Measurements from ENCODE around the gene PRMT9.

CAGE:
- cytosol, long polyA minus RNA = no peak
- cytosol, long polyA plus RNA = no peak
- long polyA plus RNA = no peak
- nucleus, long polyA minus RNA = no peak
- nucleus, long polyA plus RNA = no peak
Measured at GRCh38 chr4:140678802-140679444, 77.3 kb downstream of the TBC1D9 start.

GRCh38 chr4:140698227-140698697 lies 57.9 kb downstream of the TBC1D9 start:
CAGE:
- cytosol, long polyA minus RNA = no peak
- cytosol, long polyA plus RNA = no peak
- long polyA plus RNA = no peak
- nucleus, long polyA minus RNA = no peak
- nucleus, long polyA plus RNA = no peak

DNA sequence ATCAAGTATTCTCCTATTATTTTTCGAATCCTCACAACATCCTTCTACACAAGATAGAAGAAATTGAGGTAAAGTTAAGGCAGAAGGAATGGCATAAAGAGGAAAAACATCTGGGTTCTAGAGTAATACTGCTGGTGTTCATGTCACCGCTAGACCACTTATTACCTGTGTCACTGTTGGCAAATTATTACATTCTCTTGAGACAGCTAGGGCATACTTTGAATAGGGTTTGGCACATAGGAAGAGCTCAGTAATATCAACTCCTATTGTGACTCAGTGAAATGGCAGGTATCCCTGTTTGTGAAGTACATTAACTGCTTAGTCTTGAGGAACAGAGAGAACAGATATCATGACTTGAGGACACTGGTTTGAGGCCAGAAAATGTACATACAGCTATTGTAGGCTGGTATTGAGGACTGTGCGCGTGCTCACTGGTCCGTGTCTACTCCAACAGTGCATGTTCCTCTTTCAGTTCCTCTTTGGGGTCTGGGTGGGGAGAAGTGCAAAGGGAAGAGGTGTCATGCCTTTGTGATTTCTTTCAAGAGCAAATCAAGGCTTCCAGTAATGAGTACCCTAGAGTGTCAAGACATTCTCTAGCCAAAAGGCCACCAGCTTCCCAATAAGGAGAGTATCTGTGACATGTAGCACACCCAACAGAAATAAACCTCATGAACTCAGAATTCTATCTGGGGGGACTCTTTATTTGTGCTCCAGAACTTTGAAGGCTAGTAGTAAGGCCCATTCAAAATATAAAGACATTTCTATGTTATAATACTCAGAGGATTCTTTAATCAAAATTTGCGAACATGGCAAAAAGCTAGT lies 34.6 kb upstream of the TBC1D9 start:
CAGE:
- cytosol, long polyA minus RNA = no peak
- cytosol, long polyA plus RNA = no peak
- long polyA plus RNA = no peak
- nucleus, long polyA minus RNA = no peak
- nucleus, long polyA plus RNA = no peak

DNA sequence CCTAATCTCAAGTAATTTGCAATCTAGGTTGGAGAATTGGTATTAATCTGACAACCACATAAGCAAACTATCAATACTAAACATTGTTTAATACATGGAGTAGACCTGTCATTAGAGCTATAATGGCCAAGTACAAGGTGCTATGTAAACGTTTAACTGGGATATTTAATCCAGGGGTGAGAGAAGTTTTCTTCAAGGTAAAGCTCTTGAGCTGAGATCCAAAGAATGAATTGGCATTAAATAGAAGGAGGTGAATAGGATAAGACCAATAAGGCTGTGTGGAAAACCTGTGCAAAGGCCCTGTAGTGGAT lies 93.8 kb upstream of the TBC1D9 start:
CAGE:
- cytosol, long polyA minus RNA = no peak
- cytosol, long polyA plus RNA = no peak
- long polyA plus RNA = no peak
- nucleus, long polyA minus RNA = no peak
- nucleus, long polyA plus RNA = no peak

CAGE:
- cytosol, long polyA minus RNA = no peak
- cytosol, long polyA plus RNA = no peak
- long polyA plus RNA = no peak
- nucleus, long polyA minus RNA = no peak
- nucleus, long polyA plus RNA = no peak
Measured at GRCh38 chr4:141229343-141229945, 8.7 kb downstream of the ZNF330 start.

DNA sequence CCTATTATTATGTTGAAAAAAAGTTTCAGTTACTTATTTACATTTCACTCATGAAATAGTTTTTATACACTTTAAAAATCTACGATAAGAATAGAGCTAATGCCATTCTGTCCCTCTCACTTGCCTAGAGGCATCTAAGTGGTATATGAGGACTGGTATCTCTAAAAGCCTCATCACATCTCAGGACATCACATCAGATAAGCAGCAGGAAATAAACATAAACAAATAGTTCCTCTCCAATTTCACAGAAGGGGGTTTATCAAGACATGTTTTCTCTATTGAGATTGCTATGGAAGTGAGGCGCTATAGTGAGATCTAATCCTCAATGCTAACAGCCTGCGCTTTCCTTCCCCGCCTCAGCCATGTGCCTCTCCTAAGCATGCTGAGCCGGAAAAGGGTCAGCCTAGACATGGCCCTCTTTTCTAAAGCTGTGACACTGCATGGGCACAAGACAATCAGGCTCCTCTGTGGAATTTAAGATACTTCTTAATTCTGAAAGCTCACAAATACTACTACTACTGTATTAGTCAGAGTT lies 286.2 kb downstream of the INPP4B start:
CAGE:
- cytosol, long polyA minus RNA = no peak
- cytosol, long polyA plus RNA = no peak
- long polyA plus RNA = no peak
- nucleus, long polyA minus RNA = no peak
- nucleus, long polyA plus RNA = no peak

GRCh38 chr4:142560463-142560905 lies 285.6 kb downstream of the INPP4B start:
CAGE:
- cytosol, long polyA minus RNA = no peak
- cytosol, long polyA plus RNA = no peak
- long polyA plus RNA = no peak
- nucleus, long polyA minus RNA = no peak
- nucleus, long polyA plus RNA = no peak

DNA sequence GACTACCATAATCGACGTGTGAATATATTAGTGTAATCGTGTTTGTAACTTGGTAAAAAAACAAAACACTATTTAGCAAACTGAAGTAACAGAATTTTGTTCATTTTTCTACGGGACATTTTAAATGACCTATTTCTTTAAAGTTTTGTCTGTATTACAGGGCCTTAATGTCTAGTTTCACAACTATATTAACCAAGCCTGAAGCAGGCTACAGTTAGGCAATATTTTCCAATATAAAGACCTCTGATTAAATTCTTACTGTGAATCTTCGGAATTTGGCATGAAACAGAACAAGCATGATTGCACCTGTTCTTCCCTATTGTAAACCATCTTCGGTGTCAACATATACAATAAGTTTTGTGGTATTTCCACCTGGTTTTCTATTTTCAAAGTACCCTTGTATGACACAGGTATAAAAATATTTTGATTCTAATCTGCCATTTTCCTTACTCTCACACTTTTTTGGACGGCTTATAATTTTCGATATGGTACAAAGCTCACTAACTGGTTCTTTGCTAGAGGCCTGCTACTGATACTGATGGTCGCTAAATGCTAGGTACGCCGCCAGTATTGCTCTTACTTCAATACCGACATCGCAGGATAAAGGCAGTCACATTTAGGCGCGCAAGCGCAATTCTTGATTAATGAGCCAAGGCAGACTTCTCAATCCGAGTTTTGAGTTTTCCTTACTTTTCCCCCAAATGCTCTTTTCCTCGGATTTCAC lies 737 bp upstream of the USP38 start:
CAGE:
- cytosol, long polyA minus RNA = no peak
- cytosol, long polyA plus RNA = no peak
- long polyA plus RNA = no peak
- nucleus, long polyA minus RNA = no peak
- nucleus, long polyA plus RNA = no peak

CAGE:
- cytosol, long polyA minus RNA = no peak
- cytosol, long polyA plus RNA = no peak
- long polyA plus RNA = no peak
- nucleus, long polyA minus RNA = no peak
- nucleus, long polyA plus RNA = no peak
Measured at GRCh38 chr4:143427218-143428010, 86.1 kb upstream of the SMARCA5 start.

GRCh38 chr4:143431501-143432249 lies 81.8 kb upstream of the SMARCA5 start:
CAGE:
- cytosol, long polyA minus RNA = no peak
- cytosol, long polyA plus RNA = no peak
- long polyA plus RNA = no peak
- nucleus, long polyA minus RNA = no peak
- nucleus, long polyA plus RNA = no peak

GRCh38 chr4:143545845-143546235 lies 32.3 kb downstream of the SMARCA5 start:
CAGE:
- cytosol, long polyA minus RNA = start-site peak on the plus strand at chr4:143545958-143546026, 25 reads
- cytosol, long polyA plus RNA = no peak
- long polyA plus RNA = no peak
- nucleus, long polyA minus RNA = start-site peak on the plus strand at chr4:143545957-143545976, 22 reads
- nucleus, long polyA plus RNA = no peak

DNA sequence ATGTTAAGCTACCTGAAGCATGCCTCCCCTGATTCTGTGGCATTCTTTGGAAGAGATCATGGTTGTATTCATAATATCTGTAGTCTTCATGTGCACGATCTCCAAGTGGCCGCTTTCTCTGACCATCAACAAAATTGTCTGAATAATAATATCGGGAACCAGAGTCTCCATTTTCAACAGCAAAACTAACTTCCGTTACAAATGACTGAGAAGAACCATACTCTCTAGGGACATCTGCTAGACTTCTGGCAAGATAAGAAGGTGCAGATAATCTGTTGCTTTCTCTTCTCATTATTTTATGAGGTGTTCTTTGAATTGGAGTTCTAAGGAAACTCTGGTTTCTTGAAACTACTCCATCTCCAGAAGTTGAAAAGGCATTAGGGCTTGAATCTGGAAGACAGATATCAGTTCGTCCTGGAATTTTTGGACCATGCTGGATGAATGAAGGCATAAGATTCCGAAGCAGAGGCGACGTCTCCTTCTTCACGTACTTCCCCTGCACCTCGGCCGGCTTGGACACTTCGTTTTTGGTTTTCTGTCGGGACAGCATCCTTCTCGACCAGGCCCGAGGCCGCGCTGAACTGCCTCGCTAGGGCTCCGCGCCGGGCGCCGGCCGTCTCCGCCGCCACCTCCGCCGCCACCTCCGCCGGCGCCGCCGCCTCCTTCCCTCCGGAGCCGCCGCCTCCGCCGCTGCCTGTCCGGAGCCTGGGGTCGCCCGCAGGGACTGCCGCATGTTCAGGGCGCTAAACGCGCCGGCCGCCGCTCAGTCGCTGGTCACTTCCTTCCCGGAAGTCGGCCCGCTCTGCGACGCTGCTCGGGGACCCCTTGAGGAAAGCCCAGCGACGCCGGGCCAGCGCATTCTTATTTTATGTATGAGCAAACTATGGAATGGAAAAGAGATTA lies 6.4 kb upstream of the GYPE start:
CAGE:
- cytosol, long polyA minus RNA = no peak
- cytosol, long polyA plus RNA = no peak
- long polyA plus RNA = no peak
- nucleus, long polyA minus RNA = no peak
- nucleus, long polyA plus RNA = no peak

CAGE:
- cytosol, long polyA minus RNA = no peak
- cytosol, long polyA plus RNA = no peak
- long polyA plus RNA = no peak
- nucleus, long polyA minus RNA = no peak
- nucleus, long polyA plus RNA = no peak
Measured at GRCh38 chr4:143912407-143912937, 7.1 kb upstream of the GYPE start.

DNA sequence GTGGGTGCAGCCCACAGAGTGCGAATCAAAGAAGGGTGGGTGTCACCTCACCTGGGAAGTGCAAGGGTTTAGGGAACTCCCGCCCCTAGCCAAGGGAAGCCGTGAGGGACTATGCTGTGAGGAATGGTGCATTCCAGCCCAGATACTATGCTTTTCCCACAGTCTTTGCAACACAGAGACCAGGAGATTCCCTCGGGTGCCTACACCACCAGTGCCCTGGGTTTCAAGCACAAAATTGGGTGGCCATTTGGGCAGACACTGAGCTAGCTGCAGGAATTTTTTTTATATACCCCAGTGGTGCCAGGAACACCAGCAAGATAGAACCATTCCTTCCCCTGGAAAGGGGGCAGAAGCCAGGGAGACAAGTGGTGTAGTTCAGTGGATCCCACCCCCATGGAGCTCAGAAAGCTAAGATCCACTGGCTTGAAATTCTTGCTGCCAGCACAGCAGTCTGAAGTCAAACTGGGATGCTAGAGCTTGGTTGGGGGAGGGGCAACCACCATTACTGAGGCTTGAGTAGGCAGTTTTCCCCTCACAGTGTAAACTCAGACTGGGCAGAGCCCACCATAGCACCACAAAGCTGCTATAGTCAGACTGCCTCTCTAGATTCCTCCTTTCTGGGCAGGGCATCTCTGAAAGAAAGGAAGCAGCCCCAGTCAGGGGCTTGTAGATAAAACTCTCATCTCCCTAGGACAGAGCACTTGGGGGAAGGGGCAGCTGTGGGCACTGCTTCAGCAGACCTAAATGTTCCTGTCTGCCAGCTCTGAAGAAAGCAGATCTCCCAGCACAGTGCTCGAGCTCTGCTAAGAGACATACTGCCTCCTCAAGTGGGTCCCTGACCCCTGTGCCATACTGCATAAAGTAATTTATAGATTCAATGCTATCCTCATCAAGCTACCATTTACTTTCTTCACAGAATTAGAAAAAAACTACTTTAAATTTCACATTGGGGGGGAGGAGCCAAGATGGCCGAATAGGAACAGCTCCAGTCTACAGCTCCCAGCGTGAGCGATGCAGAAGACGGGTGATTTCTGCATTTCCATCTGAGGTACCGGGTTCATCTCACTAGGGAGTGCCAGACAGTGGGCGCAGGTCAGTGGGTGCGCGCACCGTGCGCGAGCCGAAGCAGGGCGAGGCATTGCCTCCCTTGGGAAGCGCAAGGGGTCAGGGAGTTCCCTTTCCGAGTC lies 163.1 kb downstream of the HHIP start:
CAGE:
- cytosol, long polyA minus RNA = no peak
- cytosol, long polyA plus RNA = no peak
- long polyA plus RNA = no peak
- nucleus, long polyA minus RNA = no peak
- nucleus, long polyA plus RNA = no peak

DNA sequence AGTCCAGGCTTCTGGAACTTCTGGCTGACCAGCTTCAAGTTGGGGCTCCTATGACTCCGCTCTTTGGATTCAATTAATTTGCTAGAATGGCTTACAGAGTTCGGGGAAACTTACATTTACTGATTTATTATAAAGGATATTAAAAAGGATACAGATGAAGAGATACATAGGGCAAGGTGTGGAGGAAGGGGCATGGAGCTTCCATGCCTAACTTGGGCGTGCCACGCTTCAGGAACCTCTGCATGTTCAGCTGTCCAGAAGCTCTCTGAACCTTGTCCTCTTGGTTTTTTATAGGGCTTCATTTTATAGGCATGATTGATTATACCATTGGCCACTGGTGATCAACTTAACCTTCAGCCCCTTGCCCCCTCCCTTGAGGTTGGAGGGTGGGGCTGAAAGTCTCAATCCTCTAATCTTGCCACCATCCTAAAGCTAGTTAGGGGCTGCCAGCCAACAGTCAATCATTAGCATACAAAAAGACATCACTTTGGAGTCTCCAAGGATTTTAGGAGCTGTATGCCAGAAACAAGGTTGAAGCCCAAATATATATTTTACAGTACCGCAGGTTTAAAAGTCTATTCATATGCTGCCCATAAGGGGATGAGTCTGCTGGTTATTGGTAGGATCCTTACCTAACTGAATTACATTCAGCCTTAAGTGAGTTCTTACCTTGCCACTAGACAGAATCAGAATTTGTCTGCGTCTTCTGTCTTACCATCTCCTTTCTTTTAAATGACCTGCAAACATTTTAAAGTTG lies 10.8 kb downstream of the SMAD1 start:
CAGE:
- cytosol, long polyA minus RNA = no peak
- cytosol, long polyA plus RNA = no peak
- long polyA plus RNA = no peak
- nucleus, long polyA minus RNA = no peak
- nucleus, long polyA plus RNA = no peak

DNA sequence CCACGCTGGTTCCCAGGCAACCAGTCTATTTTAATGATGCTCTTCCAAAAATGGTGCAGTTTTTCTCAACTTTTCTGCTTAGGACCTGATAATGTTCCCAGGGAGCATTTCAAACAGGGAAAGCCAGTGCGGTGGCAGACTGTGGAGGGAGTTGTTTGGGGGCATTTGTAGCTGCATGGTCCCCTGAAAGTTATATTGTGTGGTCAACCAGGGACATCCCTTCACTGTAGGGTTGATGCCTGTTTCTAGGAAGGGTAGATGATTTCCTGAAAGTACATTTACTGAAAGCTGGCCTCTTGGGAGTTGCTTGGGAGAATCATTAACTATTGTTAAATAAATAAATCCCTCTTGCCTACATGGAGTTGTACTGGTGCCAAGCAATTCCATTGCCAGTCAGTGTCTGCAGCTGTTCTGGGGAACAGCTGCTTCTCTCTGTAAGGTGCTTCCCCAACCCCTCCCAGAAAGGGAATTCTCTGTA lies 51.0 kb downstream of the C4orf51 start:
CAGE:
- cytosol, long polyA minus RNA = no peak
- cytosol, long polyA plus RNA = no peak
- long polyA plus RNA = no peak
- nucleus, long polyA minus RNA = no peak
- nucleus, long polyA plus RNA = no peak

DNA sequence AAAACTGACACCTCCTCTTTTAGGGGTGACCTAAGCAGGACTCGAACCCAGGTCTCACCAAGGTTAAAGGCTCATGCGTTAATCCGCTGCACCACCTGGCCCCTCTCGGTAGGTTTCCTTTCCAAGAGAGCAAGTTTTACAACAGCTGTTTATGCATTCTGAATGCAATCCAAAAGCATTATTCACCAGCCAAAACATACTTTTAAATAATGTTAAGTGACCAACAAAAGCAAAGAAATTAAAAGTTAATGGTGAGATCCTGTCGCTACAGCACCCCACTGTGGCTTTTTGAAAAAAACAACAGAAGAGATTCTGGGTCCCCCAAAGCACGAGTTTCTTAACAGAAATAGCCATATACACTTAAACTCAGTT lies 51.4 kb downstream of the ZNF827 start:
CAGE:
- cytosol, long polyA minus RNA = no peak
- cytosol, long polyA plus RNA = no peak
- long polyA plus RNA = no peak
- nucleus, long polyA minus RNA = no peak
- nucleus, long polyA plus RNA = no peak

GRCh38 chr4:145919965-145920603 lies 18.5 kb downstream of the ZNF827 start:
CAGE:
- cytosol, long polyA minus RNA = no peak
- cytosol, long polyA plus RNA = no peak
- long polyA plus RNA = no peak
- nucleus, long polyA minus RNA = no peak
- nucleus, long polyA plus RNA = no peak

CAGE:
- cytosol, long polyA minus RNA = no peak
- cytosol, long polyA plus RNA = no peak
- long polyA plus RNA = no peak
- nucleus, long polyA minus RNA = no peak
- nucleus, long polyA plus RNA = start-site peak on the minus strand at chr4:147683861-147683959, 20 and 27 reads in 2 replicates; start-site peak on the minus strand at chr4:147684055-147684169, 305 and 139 reads in 2 replicates
Measured at GRCh38 chr4:147683561-147684424, at the start of gene PRMT9. Gene PRMT9, minus strand, starts transcription at chr4:147684163.

CAGE:
- cytosol, long polyA minus RNA = no peak
- cytosol, long polyA plus RNA = no peak
- long polyA plus RNA = no peak
- nucleus, long polyA minus RNA = no peak
- nucleus, long polyA plus RNA = no peak
Measured at GRCh38 chr4:147874688-147875348, 142.9 kb downstream of the ARHGAP10 start.